Rectum (tissue), 1 donor: ENCODE results near the genes DDX6, CXCR5 and C2CD2L.

GRCh38 chr11:118790805-118791566 is at the start of gene DDX6:
DDX6 (minus strand) TSS chr11:118791164.
- PRO-cap = bidirectional peak, plus-strand start at chr11:118791255, minus-strand start at chr11:118790989

- PRO-cap = no peak
Observed at GRCh38 chr11:118883379-118884406, at the start of gene CXCR5. CXCR5 (plus strand) TSS chr11:118883892.

GRCh38 chr11:118906668-118907146 is 19.0 kb downstream of the BCL9L start:
- PRO-cap = no peak

DNA sequence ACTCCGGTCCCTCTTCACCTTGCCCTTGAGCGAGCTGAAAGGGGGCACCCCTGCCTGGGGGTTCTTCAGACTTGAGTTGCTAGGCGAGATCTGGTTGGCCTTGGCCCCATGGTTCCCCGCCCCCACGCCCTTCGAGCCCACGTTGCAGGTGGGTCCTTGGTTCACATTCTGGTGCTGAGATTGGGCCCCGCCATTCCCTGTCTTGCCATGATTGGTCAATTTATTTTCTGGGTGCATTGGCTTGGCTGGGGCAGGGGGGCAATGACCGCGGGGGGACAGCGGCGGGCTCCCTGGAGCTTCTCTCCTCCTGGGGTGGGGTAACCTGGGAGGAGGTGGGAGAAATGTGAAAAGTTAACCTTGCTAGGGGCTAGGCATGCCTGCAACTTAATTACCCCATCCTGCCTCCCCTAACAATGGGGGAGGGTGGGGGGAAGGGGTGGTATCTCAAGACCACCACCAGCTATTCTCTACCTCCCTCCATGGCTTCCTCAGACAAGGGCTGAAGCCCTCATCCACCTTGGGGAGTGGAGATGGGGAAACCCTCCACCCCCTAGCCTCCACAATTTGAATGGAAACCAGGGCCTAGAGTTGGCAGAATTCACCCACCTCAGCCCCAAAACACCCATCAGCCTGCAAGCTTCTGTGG is 17.3 kb downstream of the BCL9L start:
- PRO-cap = no peak

DNA sequence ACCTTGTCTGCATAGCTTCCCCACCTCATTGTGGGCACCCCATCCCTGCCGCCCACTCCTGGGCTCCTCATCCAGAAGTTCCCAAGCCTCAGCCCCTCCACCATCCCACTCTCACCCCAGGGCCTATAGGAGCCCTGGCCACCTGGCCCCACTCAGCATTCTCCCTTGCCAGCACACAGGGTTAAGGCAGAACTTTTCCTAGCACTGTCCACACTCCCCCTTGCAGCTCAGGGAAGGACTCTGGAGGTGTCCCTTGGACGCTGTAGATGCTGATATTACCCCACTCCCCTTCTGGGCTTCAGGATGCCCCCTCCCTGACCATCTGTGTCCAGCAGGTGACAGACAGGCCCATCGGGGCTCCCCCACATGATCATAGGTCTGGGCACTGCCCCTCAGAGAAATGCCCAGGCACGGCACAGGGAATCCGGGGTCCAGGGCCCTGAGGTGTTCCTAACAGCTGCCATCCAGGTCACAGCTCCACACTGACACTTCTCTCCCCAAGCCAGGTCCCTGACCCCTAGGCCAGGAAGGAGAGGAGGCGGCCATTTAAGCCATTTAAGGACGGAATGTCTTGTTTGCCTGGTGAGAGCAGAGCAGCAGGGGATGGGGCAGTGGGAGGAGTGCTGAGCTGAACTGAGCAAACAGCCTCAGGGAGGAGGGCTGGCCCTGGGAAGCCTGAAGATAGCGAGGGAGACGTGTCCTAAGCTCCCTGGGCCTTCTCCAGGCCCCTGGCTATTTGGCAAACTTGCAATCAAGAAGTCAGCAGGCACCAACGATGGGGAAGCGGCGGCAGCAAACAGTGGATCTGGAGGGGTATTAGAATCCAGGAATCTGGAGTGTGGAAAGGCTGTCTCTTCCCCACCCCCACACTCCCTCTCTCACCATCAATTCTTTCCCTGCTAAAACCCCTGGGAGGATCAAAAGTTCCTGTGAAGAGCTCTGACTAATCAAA is 9.1 kb downstream of the BCL9L start:
- PRO-cap = unidirectional peak, minus-strand start at position 730 of the sequence

- PRO-cap = bidirectional peak, plus-strand start at chr11:118923881, minus-strand start at chr11:118923887
Observed at GRCh38 chr11:118923487-118924103, 2.1 kb downstream of the BCL9L start.

GRCh38 chr11:119044115-119045278 is 12.5 kb downstream of the HYOU1 start:
- PRO-cap = no peak

- PRO-cap = no peak
Observed at GRCh38 chr11:119052164-119052525, 4.9 kb downstream of the HYOU1 start.

DNA sequence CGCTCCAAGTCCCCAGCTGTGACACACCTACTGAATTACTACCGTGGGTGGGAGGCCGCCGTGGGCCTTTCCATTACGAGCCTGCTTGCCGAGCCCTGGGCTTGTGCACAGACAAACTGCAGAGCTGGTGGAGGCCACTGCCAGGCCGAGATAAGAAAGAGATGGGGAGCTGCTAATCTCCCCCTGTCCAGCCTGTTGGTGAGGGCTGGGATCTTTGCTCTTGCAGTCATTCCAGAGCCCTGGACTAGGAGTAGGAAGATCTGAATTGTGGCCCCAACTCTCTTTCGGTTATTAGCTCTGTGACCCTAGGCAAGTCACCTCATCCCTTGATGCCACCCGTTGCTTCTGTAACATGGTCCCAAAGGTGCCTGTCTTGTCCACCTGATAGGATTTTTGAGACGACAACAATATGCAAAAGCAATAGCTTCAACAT is 920 bp downstream of the HMBS start:
- PRO-cap = no peak

- PRO-cap = no peak
Observed at GRCh38 chr11:119093376-119093878, 1.8 kb downstream of the H2AX start.

GRCh38 chr11:119106461-119107737 is at the start of gene C2CD2L:
C2CD2L (plus strand) TSS chr11:119107344.
- PRO-cap = bidirectional peak, plus-strand start at chr11:119107344, minus-strand start at chr11:119107182

DNA sequence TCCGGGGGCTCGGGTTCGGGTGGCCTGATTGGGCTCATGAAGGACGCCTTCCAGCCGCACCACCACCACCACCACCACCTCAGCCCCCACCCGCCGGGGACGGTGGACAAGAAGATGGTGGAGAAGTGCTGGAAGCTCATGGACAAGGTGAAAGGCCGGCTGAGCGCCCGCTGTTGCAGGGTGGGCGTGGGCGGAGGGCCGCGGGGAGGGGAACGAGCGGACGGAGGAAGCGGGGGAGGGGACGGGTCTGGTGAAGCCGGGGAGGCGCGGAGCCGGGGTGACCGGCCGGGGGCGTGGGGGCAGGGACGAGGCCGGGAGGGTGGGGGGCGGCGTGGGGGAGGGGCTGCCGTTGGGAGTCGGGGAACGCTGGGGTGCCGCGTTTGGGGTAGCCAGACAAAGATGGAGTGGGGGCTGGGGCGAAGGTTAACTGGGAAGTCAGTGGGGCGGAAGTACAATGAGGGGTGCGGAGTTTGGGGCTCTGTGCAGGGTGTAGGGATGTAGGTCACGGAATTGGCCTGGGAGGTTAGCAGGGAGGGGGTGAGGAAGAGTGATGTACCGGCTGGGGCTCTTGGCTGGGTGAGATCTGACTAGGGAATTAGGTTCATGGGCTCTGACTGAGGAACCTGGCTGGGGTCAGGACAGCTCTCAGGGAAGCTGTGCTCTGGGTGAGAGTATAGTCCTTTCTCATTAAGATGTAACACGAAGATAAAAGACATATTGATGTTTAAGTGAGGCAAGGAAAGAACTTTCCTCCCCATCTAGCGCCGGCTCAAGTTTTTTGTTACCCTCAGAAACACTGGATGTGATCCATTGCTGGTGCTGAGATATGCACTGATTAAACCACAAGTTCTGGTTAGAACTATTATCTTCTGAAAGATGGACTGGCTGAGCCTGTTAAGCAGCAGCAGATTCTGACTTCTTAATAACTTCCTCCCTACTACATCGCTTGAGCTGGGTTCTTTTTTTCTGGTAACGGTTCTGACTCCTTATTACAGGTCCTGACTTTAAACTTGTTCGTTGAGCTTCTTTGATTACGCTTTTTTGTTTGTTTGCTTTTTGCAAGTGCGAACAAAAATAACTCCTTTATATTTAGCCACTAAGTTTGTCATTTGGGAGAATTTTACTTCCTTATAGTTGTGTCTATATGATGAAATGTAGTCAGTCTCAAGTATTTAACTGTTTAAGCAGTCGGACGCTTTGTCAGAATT is 731 bp downstream of the CBL start:
- PRO-cap = no peak

DNA sequence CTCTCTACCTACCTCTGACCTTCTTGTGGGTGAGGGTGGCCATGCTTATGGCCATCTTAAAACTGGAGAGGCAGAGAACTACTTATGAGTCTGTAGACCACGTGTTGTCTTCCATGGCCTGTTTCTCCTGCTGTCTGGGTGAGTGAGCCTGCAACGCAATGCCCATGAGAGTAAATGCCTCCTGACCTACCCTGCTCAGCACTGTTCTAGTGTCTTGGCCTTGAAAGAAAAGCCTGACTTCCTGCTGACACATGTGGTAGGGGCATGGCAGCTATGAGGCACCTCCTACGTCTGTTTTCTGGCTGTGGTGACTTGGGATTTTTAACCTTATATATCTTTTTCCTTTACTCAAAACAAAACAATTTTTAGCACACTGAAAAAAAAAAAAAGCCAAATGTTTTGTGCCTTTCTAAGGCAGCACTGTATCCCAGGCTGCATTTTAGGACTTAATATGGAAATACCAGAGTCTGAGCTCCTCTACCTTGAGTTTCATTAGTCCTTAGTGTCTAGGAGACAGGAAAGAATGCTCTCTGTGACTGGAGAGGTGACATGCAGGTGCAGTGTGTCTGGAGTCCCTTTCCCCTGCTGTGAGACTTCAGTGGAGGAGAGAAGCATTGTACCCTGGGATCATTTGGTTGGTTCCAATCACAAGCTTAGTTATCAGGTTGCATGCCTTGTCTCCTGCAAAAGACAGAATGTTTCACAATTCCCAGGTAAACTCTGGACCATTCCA is 10.2 kb downstream of the MCAM start:
- PRO-cap = no peak

- PRO-cap = no peak
Observed at GRCh38 chr11:119311999-119313055, 4.6 kb downstream of the MCAM start.

DNA sequence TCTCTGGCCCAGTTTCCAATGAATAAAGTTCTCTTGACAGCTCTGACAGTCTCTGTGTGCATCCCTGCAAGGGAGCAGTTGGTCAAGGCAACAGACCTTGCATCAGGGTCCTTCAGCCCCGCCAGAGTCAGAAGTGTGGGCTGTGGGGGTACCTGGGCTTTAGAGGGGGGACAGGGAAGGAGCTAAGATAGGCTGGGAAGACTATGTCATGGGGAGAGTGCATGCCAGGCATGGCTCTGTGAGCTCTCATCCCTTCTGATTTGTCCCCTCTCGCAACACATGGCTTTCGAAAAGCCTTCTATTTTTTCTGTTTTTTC is 2.9 kb downstream of the RNF26 start:
- PRO-cap = bidirectional peak, plus-strand start outside the sequence, minus-strand start at position 262 of the sequence

DNA sequence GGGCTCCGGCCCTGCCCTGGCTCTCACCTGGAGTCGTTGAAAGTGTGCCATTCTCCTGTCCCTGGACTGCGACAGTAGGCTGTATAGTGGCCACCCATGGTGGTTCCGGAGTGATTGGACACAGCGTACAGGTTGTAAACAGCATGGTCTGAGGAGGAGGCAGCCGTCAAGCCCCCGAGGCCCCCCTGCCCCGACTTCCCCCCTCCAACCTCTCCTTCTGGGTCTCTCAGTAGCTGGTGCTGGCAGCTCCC is 10.6 kb upstream of the MFRP start:
- PRO-cap = no peak

DNA sequence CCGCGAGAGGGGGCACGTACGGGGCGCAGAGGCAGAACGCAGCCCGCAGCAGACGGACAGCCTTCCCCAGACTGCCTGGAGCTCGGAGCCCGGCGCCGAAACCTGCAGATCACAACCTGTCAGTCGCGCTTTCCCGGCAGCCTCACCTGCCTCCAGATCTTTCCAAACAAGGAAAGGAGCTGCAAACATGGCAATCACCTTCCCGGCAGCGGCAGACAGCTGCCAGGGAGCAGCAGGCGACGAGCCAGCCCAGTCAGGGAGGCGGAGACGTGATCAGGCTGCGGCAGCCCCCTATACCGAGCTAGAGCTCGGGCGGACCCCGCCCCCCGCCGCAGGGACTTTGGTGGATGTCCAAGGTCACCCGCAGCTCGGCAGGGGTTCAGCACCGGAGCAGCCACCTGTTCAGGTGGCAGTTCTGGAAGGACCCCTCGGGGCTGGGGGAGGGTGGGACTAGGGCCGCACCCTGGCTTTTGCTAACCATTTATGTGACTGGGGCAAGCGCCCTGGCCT is 143.9 kb downstream of the NECTIN1 start:
- PRO-cap = no peak

DNA sequence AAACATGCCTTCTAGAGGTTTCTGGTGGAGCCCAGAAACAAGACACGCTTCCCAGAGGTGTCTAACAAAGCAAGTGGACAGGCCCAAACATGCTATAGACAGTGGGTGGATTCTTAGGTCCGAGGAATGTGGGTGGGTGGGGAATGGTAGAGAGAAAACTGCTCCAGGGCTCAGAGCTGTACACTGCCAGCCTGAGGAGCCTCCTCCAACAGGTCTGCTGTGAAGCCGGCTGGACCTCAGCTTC is 116.7 kb upstream of the NECTIN1 start:
- PRO-cap = no peak

DNA sequence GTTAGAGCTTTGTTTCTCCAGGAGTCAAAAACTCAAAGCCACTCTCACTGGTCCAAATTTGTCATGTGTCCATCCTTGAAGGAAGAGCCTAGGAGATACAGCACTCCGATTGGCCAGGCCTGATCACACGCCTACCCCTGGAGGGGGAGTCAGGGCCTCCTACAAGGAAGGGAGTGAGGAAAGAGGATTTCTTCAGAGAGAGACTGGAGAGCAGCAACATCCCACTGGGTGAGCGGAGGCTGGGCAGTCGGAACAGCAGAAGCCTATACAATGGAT is 113.9 kb downstream of the TRIM29 start:
- PRO-cap = no peak

- PRO-cap = no peak
Observed at GRCh38 chr11:120135519-120136288, 2.2 kb downstream of the TRIM29 start.